Brain (tissue), 1 donor: ENCODE measurements around the gene ADK.

GRCh38 chr10:74151128-74152352 lies at the start of gene ADK:
ADK (plus strand) TSS chr10:74151221.
- RRBS = 3% methylated on average over 11 of the region's 53 CpGs

- RRBS = no CpG with 5 or more reads among the region's 4 CpGs
Observed at GRCh38 chr10:74464333-74465316, 313.6 kb downstream of the ADK start.

DNA sequence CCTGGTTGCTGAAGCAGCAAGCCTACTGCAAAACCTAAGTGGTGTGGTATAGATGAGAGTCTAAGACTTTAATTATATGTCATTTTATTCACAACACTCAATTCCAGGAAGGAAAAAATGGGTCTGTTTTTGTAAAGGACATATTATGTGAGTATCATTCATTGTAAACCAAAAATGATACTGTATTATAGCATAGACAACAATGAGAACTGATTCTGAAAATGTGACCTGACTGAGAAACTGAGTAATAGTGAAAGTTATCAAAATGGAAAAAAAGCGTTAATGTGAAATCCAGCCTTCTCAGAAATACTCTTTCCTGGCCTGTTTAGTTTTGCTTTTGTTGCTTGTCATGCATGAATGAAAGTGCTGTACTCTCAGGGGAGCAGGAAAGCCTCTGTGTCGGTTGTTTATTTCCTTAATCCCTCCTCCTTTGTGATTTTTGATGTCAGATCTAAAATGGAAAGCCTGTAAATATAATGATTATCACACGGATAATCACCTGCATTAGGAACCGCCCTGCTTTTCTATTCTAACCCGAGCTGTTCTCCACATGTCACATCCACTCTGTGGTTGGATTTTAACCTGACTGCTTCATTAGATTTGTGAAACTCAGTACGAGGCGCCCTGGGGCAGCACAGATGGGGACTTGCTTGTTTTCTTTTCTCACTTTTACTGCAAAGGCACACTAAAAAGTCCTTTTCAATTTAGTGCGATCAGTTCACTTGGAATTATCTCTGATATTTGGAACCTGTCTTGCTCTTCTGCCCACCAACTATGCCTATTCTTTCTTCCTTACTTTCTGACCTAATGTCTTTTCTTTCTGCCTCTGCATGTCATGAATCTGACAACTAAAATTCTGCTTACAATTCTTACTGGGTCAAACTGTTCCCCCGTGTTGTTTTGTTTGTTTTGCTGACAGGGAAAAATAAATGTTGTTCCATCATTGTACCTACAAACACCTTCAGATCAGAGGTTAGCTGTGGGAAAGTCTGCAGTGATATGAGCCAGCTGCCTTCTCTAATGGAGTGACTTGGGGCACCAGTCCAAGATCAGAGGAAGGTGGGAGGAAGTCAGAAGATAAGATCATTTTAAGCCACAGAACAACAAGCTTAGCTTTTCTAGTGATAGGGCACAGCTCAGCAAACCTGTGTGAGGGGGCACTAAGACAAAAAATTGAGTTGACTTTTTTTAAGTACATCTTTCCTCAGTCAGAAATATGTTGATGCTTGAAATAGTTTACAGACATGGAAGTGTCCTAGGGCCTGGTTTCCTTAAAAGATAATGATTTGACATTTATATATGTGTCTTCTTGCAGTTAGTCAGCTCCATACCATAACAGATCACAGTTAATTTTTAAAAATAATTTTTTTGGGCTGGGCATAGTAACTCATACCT lies 240.7 kb upstream of the KAT6B start:
- RRBS = no CpG with 5 or more reads among the region's 9 CpGs

DNA sequence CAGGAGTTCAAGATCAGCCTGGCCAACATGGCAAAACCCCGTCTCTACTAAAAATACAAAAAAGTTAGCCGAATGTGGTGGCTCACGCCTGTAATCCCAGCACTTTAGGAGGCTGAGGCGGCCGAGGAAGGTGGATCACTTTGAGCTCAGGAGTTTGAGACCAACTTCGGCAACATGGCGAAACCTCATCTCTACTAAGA lies 7.2 kb upstream of the KAT6B start:
- RRBS = no CpG with 5 or more reads among the region's 7 CpGs

DNA sequence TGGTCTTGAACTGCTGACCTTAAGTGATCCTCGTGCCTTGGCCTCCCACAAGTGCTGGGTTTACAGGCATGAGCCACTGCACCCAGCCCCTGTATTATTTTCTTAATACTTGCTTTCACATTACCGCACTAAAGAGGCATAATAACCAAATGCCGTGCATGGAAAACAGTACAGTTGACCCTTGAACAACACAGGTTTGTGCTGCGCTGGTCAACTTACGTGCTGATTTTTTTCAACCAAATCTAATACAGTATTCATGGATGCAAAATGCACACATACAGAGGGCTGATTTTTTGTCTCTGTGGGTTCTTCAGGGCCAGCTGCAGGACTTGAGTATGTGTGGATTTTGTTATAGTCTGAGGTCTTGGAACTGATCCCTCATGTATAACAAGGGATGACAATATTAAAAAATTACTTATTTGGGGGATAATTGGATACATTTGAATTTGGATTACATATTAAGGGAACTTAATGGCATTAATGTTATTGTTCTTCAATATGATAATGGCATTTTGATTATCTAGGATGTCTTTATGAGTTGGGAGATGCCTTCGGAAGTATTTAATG lies 39.4 kb downstream of the KAT6B start:
- RRBS = no CpG with 5 or more reads among the region's 6 CpGs

- RRBS = no CpG with 5 or more reads among the region's 5 CpGs
Observed at GRCh38 chr10:75007631-75008340, 65.7 kb downstream of the DUSP29 start.

DNA sequence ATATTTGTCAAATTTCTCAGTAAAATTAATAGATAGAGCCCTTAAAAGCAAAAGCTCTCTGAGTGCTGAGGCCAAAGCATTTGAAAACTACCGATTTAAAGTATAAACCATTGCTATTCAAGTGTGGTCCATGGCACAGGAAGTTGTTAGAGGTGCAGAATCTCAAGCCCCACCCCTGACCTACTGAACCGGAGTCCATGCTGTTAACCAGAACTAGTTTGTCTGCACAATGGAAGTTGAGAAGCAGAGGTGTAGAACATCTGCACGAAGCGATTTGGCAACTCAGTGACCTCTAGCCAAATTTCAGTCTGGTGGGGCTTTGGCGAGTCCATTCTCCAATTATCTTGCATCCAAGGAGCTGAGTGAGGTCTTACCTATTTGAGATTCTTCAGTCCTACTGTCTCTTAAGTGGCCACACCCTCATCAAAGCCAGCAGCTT lies 58.9 kb downstream of the DUSP29 start:
- RRBS = no CpG with 5 or more reads among the region's 5 CpGs

- RRBS = no CpG with 5 or more reads among the region's 1 CpG
Observed at GRCh38 chr10:75046077-75046377, 27.4 kb downstream of the DUSP29 start.

- RRBS = 2% methylated on average over 14 of the region's 24 CpGs
Observed at GRCh38 chr10:75111795-75112380, 432 bp downstream of the SAMD8 start.

DNA sequence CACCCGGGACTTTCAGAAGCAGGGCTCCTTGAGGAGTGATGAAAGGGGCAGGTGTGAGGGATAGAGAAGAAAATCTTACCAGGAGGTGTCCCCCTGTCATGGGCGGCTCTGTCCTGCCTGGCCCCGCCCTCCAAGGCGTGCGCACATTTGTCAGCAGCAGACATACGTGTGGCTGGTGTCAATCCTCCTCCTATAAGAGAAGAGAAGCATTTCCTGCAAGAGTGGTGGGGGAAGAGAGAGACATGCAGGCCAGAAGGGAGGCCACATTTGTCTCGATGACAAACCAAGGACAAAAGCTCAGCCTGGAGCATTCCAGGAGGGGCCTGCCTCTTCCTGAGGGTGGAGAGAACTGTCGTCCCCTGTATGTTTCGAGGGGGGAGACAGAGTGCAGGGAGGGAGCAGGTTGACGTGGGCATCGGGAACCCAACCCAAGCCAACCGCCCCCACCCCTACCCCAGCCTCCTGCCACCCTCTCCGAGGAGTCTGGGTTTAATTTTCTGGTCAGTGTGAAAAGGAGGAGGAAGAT lies 47.5 kb upstream of the COMTD1 start:
- RRBS = no CpG with 5 or more reads among the region's 13 CpGs

DNA sequence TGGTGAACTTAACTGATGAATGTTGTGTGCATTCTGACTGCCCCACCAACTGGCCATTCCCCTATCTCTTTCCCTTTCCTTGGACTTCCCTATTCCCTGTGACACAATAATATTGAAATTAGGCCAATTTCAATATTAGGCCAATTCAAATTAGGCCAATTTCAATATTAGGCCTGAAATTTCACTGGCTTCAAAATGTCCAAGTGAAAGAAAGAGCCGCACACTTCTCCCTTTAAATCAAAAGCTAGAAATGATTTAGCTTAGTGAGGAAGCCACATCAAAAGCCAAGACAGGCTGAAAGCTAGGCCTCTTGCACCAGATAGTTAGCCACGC lies 71.1 kb upstream of the COMTD1 start:
- RRBS = no CpG with 5 or more reads among the region's 2 CpGs

DNA sequence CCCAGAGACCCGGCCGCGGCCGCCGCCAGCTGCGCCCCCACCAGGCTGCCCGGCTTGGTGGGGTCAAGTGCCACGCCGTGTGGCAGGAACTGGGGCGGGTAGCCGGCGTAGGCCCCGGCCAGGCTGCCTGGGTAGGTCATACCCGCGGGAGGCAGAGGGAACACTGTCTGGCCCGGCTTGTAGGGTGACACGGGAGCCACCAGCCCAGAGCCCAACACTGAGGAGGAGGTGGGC lies 2.2 kb downstream of the ZNF503 start:
- RRBS = 18% methylated on average over 16 of the region's 17 CpGs

- RRBS = 16% methylated on average over 12 of the region's 82 CpGs
Observed at GRCh38 chr10:75404753-75405905, 3.6 kb upstream of the ZNF503 start.

DNA sequence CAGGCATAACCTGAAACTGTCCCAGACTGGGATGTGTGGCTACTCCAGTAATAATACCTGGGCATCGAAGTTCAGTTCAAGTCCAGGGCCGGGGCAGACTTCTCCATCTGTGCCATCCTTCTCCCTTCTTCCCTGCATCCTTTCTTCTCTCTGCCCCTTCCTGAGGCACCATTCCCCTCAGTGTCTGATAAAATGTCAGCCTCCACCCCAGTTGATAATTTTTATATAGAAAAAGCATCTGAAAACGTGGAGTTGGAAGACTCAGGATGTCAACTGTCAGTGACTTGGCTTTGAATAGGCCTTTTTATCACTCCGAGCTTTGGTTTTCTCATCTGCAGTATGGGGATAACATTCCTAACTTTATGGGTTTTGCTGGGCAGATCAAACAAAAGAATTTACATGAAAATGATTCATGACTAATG lies 92.3 kb downstream of the LRMDA start:
- RRBS = no CpG with 5 or more reads among the region's 4 CpGs

DNA sequence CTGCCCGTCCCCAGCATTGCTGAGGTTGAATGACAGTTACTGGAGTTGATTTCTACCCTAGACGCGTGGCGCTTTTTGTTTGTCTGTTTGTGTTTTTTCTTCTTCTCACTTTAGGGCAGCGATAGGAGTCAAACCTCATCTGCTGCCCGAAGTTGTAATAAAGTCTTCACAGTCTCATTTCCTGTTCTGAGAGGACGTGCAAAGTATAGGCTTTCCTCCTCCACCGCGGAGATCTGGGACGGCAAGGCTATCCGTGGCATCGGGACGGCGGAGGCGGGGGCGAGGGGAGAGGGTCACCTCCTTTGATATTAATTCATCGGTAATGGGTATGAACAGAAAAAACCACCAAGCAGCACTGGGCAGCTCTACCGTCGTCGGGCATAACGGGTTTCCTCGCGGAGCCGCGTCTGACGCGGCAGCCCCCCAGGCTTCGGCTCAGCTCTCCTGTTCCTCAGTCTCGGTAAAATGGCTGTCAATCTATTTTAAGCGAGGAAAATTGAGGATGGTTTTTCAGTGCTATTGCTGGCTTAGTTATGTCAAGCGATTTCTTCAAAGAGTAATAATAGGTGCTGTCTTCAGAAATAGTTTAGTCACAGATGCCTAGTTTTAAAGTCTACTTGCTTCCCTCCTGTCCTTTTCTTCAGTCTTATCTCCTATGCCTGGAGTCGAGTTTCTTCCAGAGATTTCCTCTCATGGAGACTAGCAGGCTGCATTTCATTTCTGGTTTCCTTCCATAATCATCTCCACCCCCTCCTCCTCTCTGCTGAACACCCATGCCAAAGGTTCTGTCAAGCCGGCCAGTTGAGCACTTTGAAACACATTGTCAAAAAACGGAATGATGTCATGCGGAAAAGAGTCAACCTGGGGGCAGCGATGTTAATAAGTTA lies 161.1 kb downstream of the LRMDA start:
- RRBS = no CpG with 5 or more reads among the region's 36 CpGs

DNA sequence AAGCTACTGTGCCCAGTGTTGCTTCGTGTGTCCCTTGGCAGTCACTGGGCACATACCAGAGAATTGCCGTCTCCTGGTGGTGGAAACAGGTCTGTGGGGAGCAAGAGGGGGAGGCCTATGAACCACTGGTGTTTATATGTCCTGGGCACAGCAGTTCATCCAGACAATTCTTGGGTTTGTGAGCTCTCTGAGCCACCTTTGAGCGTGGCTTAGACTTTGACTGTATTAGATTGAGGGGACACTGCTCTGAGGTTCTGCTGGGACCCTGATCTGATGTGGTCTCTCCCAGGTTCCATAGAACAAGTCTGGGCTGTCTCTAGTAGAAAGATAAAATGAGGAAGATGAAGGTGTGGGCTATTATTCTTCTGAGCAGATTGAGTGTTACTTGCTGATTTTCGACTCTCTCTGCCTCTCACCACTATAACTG lies 190.1 kb downstream of the LRMDA start:
- RRBS = no CpG with 5 or more reads among the region's 4 CpGs

DNA sequence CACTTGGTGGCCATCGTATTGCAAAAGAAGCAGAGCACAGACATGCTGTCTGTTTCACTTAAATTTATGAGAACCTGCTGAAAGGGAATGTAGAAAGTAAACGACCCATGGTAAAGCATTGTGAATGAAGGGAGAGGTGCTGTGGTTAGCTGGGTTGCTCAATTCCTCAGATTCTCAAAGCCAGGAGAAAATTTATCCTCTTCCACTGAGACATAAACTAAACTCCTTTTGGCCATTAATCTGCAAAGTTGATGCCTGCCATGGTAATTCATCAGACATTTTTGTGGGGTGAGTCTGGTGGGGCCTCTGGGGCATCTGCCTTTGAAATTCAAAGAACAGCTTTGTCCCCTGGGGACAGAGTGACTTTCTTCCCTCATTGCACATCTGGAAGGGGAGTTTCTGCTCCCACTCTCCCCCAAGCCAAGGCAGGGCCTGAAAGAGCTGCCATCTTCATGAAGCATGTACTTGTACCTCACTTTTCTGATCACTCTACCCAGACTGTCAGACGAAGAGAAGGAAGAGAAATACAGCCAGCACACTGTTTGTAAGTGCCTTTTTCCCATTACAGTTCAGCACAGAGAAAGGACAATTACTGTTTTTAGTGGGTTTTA lies 951.1 kb downstream of the LRMDA start:
- RRBS = no CpG with 5 or more reads among the region's 3 CpGs

GRCh38 chr10:77174363-77175414 lies 462.9 kb downstream of the KCNMA1 start:
- RRBS = no CpG with 5 or more reads among the region's 10 CpGs

DNA sequence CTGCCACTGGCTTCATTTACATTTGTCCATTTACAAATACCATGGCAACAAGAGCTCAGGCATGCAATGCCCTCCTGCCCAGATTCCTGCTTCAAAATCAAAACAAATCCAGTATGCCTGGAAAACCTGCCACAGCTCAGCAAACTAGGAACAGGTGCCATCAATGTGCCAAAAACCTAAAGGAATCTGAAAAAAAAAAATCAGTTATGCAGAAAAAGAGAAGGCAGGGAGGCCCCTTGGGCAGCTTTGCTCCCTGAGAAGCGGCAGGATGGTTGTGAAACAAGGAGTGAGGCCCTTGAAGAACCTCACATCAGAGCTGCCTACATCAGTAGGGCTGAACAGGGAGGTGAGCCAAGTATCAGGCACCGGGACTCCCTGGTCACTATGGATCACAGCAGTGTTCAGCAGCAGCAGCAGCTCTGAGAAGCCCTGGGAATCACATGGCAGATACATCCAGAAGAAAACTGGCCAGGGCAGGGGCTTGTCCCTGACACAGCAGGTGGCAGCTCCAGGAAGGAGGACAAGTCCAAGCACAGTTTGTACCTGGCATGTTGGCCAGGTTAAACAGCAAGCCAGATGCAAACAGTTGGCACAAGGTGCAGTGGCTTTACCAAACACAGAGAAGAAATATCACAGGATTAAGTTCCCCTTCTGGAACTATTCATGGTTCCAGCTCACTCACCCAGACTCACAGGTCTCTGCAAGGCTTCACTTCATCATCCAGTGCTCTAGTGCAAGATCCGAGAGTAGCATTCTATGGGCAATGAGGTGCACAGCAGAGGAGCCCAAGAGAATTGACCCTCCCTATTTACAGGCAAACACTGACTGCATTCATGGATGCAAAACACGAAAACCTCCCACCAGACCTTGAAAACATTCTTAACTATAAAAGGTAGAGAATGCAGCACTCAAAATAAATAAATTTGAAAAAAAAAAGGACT lies 139.4 kb downstream of the KCNMA1 start:
- RRBS = no CpG with 5 or more reads among the region's 4 CpGs

DNA sequence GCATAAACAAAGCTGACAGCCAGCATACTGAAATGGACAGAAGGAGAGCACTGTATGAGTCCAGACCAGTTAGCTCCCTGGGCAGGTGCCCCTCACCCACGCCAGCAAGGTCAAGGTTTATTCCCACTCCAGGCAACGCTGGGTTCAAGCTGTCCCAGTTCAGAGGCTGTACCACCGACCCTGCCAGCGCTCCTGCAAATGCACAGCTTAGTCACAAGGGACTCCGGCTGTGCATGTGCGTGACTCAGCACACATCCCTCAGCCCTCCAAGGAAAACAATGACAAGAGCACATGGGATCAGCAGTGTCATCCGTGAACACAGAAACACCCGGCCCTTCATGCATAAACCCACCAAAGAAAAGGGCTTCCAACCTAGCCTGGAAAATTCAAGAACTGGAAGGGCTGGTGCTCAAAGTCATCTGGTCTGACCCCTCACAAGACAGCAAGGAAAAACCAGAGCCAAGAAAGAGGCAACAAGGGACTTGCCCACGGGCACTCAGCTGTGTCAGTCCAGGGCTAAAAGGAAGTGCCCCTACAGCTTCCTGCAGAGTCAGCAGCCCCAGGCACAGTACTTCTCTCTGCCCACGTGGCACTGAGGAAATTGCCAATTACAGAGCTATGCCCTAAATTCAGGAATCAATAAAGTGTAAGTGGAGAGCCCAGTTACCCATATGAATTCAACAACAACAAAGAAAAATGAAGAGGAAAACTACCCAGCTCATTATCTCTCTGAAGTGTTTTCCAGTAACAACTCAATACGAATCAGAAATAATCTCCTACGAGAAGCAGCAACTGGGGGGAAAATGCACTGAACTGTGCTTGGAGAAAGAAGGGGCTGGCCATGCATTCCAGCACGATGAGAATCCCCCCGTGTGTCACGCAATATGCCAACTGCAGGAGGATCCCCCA lies 106.0 kb downstream of the KCNMA1 start:
- RRBS = 9% methylated on average over 4 of the region's 15 CpGs